SK-N-DZ (cell line): ENCODE data around the gene SLFN12.

RAMPAGE:
- cytosol, long total RNA: no peak
- nucleus, long total RNA: no peak
These were observed 4.4 kb upstream of the CDK5R1 start for GRCh38 chr17:32482387-32482792.

DNA sequence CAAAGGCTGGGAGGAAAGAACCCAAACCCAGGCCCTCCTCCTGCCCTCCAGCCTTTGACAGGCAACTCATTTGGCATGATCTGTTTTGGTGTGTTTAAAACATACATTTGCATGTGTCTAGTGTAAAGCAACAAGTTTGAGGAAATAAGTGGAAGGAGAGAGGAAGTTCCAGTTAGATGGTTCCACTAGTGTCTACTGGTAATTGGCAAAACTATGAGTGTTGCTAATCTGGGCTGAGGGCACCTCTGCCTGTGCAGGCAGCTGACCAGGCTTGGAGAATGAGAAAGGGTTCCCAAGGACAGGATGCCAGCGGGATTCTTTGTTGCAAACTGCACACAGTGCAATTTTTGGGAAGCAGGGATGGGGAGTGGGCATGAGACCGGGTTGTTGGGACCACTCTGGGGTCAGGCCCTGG is 6.1 kb downstream of the CDK5R1 start:
RAMPAGE:
- cytosol, long total RNA: no peak
- nucleus, long total RNA: no peak

GRCh38 chr17:32520111-32520855 is 33.5 kb downstream of the CDK5R1 start:
RAMPAGE:
- cytosol, long total RNA: no peak
- nucleus, long total RNA: no peak

RAMPAGE:
- cytosol, long total RNA: no peak
- nucleus, long total RNA: no peak
These were observed 42.0 kb downstream of the CDK5R1 start for GRCh38 chr17:32528756-32529161.

RAMPAGE:
- cytosol, long total RNA: no peak
- nucleus, long total RNA: no peak
These were observed 69.1 kb downstream of the CDK5R1 start for GRCh38 chr17:32555527-32556632.

GRCh38 chr17:32558116-32559161 is 71.6 kb downstream of the CDK5R1 start:
RAMPAGE:
- cytosol, long total RNA: no peak
- nucleus, long total RNA: no peak

DNA sequence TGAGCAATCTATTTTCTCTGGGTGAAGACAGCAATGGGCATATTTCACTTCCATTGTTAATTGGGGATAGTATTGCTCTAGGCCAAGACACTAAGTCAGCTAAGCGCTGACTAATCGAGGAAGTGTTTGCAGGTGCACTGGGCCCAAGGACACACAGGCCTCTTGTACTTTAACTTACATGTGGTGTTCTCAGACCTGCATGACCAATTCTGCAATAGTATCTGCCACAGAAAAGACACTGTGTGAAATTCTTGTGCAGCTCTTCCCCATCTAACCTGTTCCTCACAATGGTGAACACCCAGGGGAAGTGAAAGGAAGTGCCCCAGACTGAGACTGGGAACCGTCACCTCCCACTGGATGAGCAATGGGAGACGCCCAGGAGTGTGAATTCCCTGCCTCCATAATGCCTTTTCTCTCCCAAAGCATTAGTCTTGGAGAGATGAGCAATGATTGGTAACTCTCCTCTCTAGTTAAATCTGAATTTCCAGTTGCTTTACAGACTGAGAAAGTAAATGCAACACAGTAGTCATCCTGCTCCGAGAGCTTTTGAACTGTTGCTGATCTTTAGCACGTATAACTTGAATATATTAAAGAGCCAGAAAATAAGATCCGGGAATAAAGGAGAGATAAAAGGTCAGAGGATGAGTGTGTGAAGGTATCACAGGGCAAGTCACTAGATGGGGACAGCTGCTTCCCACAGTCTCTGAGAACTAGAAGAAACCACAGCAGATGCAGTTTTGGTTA is 82.6 kb downstream of the CDK5R1 start:
RAMPAGE:
- cytosol, long total RNA: no peak
- nucleus, long total RNA: no peak

GRCh38 chr17:32600107-32601338 is 113.7 kb downstream of the CDK5R1 start:
RAMPAGE:
- cytosol, long total RNA: no peak
- nucleus, long total RNA: no peak

RAMPAGE:
- cytosol, long total RNA: no peak
- nucleus, long total RNA: no peak
These were observed 1.2 kb downstream of the TMEM98 start for GRCh38 chr17:32928936-32929727.

DNA sequence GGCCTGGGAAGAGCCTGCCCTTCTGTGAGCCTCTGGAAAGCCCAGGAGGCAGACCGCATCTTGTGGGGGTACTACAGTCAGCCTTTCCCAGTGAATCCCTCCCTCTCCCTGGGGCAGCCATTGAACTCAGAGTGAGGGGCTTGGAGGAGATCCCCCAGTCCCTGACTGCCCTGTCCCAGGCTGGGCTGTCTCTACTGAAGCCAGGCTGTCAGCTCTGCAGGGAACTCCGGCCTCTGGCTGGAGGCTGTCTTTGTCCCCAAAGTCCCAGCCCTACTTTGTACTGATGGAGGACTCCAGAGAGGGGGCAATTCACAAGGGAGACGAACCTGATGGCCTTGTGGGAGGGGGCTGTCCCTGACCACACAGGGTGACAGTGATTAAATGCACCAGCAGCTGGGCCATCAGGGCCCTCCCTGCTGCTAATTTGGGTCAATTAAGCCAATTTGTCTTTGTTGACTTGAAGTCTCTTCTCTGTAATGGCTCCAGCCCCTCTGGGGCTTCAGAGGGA is 21.9 kb downstream of the TMEM132E start:
RAMPAGE:
- cytosol, long total RNA: no peak
- nucleus, long total RNA: no peak

GRCh38 chr17:34981436-34981859 is 1.1 kb downstream of the LIG3 start:
RAMPAGE:
- cytosol, long total RNA: no peak
- nucleus, long total RNA: no peak

GRCh38 chr17:34989219-34989840 is 9.0 kb downstream of the LIG3 start:
RAMPAGE:
- cytosol, long total RNA: no peak
- nucleus, long total RNA: no peak

GRCh38 chr17:35432132-35432789 is at the start of gene SLFN12:
TSS of gene SLFN12 (minus strand) at chr17:35432500.
RAMPAGE:
- cytosol, long total RNA: no peak
- nucleus, long total RNA: no peak

GRCh38 chr17:35433564-35434023 is 1.3 kb upstream of the SLFN12 start:
RAMPAGE:
- cytosol, long total RNA: no peak
- nucleus, long total RNA: no peak

GRCh38 chr17:35579135-35579602 is 798 bp upstream of the PEX12 start:
RAMPAGE:
- cytosol, long total RNA: no peak
- nucleus, long total RNA: no peak

RAMPAGE:
- cytosol, long total RNA: no peak
- nucleus, long total RNA: no peak
These were observed 1.1 kb downstream of the AP2B1 start for GRCh38 chr17:35588245-35588511.

GRCh38 chr17:35712866-35713803 is 18.3 kb upstream of the RASL10B start:
RAMPAGE:
- cytosol, long total RNA: no peak
- nucleus, long total RNA: no peak

RAMPAGE:
- cytosol, long total RNA: no peak
- nucleus, long total RNA: no peak
These were observed 6.3 kb upstream of the RASL10B start for GRCh38 chr17:35724784-35725836.

GRCh38 chr17:35725993-35726677 is 5.3 kb upstream of the RASL10B start:
RAMPAGE:
- cytosol, long total RNA: no peak
- nucleus, long total RNA: no peak

GRCh38 chr17:35793382-35793770 is 2.1 kb downstream of the MMP28 start:
RAMPAGE:
- cytosol, long total RNA: no peak
- nucleus, long total RNA: no peak